HT1080 (cell line): ENCODE measurements around the gene TXLNB.

DNA sequence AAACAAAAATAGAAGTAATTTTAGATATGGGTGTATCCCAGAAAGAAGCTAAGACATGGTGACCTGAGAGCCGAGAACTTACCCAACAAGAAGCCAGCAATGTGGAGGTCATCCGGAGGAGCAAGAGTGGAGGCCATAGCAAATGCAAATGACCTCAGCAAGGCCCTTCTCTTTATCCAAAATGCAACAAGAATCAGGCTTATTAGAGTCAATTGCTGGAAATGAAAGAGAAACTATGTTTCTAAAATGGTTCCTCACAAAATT is 90.4 kb downstream of the TNFAIP3 start:
RAMPAGE:
- cytosol, long total RNA = no peak
- long total RNA = no peak
- nucleus, long total RNA = no peak

GRCh38 chr6:138222895-138223217 is 4.6 kb upstream of the PBOV1 start:
RAMPAGE:
- cytosol, long total RNA = no peak
- long total RNA = no peak
- nucleus, long total RNA = no peak

DNA sequence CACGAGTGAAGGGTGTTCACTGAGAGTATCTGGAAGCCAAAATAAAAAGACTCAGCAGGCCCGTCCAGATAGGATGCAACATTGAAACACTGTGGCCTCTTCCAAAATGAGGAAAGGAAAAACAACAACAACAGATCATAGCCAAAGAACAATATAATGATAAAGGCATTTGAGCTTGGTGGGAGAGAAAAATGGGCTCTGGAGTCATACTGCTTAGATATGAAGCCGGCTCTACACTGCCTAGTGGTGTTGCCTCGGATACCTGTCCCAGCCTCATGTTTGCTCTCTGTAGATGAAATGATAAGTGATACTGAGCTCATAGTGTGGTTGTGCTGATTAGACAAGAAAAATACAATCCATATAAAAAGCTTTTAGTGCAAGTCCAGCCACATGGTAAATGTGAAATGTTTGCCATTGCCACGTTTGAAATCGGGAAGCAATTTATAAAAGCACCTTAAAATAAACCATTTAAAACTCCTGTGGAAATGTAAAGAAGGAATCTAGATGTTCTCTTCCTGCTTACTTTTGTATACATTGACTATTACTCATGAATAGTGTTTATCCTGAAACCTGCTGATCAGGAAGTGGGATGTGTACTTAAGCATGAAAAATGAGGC is 13.0 kb upstream of the PBOV1 start:
RAMPAGE:
- cytosol, long total RNA = no peak
- long total RNA = no peak
- nucleus, long total RNA = no peak

RAMPAGE:
- cytosol, long total RNA = no peak
- long total RNA = no peak
- nucleus, long total RNA = no peak
Observed at GRCh38 chr6:138259003-138259549, 40.8 kb upstream of the PBOV1 start.

DNA sequence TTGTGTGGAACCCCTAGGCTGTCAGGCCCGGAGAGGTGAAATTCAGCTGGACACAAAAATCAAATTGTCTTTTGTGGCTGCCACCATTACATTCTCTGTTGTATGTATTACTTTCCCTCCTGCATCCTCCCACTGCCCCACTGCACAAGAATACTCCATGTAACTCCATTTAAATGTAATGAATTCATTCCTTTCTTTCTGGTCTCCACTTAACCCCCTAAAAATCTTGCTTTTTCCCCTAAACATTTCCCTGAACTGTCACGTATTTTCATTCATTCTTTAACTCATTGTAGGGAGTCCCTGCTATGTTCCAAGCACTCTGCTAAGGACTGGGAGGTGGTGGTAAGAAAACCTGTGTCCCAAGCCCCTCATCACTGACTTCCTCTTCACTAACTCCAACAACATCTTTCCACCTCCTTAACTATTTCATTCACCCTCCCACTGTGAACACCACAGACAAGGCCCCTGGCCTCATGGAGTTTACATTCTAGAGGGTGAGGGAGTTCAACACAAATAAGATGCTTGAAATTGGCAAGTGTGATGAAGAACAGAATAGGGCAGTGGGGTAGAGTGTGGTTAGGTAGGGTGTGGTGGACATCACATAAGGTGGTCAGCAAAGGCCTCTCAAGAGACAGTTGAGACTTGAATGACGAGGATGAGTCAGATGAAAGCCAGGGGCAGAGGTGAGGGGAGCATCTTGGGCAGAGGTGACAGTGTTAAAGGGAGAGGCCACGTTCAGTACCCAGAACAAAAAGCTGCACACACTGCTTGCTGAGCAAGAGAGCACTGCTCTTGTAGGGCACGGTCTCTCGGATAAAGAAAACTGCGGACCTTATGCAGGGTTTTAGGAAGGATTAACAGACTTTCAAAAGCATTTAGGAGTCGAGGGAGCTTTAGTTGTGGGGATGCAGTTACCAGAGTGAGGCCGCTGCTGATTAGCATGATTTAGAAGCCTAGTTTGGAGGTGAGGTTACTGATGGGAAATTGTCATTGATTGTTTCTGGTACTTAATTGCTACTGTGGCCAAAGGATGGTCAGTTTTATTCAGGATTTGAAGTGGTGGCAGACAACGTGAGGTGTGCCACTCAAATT is 9.8 kb downstream of the HEBP2 start:
RAMPAGE:
- cytosol, long total RNA = no peak
- long total RNA = no peak
- nucleus, long total RNA = no peak

GRCh38 chr6:138431577-138432820 is 28.0 kb downstream of the HEBP2 start:
RAMPAGE:
- cytosol, long total RNA = no peak
- long total RNA = no peak
- nucleus, long total RNA = no peak

DNA sequence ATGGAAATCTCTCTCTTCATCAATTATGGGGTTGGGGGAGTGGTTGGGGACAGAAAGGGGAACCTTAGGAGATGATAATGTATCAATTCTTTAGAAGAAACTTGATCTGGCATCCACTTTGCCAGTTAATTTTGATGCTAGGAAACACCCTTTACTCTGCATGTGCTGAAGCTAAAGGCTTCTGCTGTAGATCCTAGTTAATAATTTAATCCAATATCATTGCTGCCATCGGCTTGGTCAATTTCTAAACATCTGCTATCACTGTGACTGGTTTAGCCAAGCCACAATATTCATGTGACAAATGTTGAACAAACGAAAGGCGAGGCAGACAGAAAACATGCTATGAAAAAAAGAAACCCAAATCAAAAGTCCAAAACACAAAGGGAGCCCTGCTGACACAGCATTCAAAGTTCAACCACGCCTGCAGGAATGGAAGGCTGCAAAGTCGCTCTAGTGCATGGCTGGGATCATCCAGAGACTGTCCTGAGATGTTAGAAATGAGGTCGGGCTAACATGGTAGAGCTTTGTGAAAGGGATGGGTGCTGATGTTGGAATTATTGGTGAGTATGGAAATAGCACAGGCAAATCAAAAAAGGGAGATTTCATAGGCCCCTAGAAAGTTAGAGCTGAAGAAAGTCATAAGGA is 8.7 kb upstream of the NHSL1 start:
RAMPAGE:
- cytosol, long total RNA = no peak
- long total RNA = no peak
- nucleus, long total RNA = no peak

DNA sequence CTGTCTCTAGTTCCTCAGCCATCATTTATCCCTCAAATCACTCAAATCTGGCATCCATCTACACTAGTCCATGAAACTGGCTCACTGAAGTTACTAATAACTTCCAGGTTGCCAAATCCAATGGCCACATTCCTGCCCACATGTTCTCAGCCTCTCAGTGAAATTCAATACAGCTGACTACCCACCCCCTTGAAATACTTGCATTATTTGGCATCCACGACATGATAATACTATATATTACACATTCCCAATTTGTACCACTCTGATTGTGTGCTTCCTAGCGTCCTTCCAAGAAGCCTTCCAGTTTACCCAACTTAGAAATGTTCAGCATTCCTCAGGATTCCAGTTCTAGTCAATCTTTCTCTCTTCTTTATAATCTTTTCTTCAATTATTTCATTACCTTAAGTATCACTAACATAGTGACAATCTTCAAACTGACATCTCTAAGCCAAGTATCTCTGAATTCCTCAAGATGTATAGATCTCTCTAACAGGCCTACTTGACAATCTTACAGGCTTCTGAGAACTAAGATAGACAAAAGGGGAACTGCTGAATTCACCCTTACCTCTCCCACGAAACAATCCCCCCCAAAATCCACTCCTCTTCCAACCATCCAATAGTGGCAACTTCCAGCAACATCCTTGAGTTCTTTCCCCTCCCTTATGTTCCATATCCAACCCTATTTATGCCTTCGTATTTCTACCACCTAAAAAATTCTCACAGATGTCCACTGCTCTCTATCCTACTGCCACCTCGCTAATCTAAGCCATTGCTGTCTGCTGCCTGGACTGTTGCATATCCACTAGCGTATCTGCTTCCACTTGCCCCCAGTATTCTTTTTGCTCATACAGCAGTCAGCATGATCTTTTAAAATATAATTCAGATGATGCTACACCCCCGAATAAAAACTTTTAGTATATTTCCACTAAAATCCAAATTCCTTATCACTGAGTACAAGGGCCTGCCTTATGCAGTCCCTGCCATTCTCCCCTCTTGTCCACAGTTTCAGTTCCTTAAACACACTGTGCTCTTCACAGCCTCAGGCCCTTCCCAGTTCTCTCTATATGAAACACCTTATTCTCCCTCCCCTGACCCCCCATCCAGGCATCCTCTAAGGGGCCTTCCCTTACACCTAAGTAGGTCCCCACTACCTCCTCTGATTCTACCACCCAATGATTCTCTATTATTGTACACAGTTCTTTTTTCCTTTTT is 8.2 kb downstream of the REPS1 start:
RAMPAGE:
- cytosol, long total RNA = no peak
- long total RNA = no peak
- nucleus, long total RNA = no peak

GRCh38 chr6:139125012-139125383 is 9.9 kb upstream of the HECA start:
RAMPAGE:
- cytosol, long total RNA = no peak
- long total RNA = no peak
- nucleus, long total RNA = no peak

DNA sequence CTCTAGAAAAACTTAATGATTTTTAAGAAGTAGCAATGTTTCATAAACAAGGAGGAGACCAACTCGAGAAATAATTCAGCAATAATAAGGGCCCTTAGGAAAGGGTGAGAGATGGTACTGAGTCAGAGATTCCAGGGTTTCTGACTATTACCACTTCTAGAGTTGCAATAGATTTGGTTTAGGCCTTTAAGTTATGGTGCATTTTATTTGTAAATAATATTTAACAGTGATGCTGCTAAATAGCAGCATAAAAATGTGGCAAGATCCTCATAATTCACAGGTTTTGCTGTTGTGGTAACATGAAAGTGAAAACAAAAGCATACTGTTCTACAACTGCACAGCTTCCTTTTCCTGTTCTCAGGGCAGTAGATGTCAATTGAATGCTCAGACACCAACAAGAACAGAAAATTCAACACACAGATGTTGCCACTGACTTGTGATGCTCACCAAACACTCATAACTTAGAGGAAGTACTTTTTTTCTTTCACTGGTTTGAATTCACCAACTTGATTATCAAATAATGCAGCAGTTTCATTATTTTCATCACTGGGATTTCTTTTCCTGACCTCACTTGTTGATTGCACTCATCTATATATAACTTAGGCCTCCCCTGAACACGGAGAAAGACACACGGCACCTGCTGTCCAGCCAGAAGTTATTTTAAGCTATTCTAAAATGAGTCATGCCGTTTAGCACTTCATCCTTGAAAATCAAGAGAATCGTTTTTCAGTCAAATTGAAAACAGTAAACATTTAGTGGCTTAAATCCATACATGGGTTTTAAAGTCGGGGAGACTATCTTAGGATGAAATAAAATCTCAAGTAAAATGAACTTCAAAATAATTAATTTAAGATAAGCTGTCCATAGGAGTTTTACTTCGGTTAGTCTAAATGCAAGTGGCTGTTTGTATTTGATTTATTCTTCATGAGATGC is 1.0 kb downstream of the TXLNB start:
RAMPAGE:
- cytosol, long total RNA = no peak
- long total RNA = no peak
- nucleus, long total RNA = no peak

RAMPAGE:
- cytosol, long total RNA = no peak
- long total RNA = no peak
- nucleus, long total RNA = no peak
Observed at GRCh38 chr6:139291536-139292596, at the start of gene TXLNB. Gene TXLNB (minus strand): TSS chr6:139291998.

GRCh38 chr6:139372357-139372635 is 2.2 kb downstream of the CITED2 start:
RAMPAGE:
- cytosol, long total RNA = no peak
- long total RNA = no peak
- nucleus, long total RNA = no peak

DNA sequence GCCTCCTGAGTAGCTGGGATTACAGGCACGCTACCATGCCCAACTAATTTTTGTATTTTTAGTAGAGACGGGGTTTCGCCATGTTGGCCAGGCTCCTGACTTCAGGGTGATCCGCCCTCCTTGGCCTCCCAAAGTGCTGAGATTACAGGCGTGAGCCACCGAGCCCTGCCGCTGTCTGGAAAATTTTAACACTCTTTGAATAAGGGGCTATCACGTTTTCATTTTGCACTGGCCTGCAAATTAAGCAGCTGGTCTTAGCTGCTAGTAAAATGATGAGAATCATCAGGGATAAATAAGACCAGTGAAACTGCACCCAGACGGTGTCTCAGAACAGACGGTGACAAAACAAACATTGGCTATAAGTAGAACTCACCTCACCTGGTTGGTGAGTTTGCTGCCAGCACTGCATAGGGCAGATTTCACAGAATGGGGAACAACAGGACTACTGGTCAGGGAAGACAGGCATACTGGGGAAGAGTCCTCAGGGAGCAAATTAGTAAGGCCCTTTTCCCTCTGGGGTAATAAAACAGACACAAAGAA is 175.8 kb upstream of the CITED2 start:
RAMPAGE:
- cytosol, long total RNA = no peak
- long total RNA = no peak
- nucleus, long total RNA = no peak

RAMPAGE:
- cytosol, long total RNA = no peak
- long total RNA = no peak
- nucleus, long total RNA = no peak
Observed at GRCh38 chr6:139846514-139847483, 472.4 kb upstream of the CITED2 start.

RAMPAGE:
- cytosol, long total RNA = no peak
- long total RNA = no peak
- nucleus, long total RNA = no peak
Observed at GRCh38 chr6:139990901-139991251, 616.4 kb upstream of the CITED2 start.

RAMPAGE:
- cytosol, long total RNA = no peak
- long total RNA = no peak
- nucleus, long total RNA = no peak
Observed at GRCh38 chr6:141463133-141463580, 669.6 kb upstream of the GJE1 start.

GRCh38 chr6:141552437-141553056 is 580.2 kb upstream of the GJE1 start:
RAMPAGE:
- cytosol, long total RNA = no peak
- long total RNA = no peak
- nucleus, long total RNA = no peak

DNA sequence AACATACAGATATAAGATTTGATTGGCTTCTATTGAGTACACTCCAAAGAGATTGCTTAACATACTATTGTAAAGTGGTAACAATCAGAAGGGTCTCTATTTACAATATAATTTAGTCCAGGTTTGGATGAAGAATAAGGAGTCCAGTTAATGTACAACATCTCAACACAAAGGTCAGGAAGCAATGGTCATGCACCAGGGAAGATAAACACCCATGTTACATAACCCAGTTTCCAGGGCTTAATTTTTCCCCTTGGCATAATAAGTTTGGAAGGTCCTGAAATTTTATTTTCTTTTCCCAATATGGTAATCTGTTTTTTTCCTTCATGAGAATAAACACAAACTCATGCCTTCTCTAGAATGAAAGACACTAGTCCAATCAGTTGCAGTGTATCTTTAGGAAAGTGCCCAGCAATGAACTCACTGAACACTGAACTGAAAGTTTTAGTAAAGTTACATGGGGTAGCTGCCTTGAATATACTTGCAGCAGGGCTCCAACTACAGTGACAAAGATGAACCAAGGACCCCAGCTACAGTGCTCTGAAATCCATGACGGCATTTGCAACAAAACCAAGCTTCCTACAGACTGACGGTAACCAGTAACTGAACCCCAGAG is 255.3 kb upstream of the GJE1 start:
RAMPAGE:
- cytosol, long total RNA = no peak
- long total RNA = no peak
- nucleus, long total RNA = no peak

RAMPAGE:
- cytosol, long total RNA = no peak
- long total RNA = no peak
- nucleus, long total RNA = no peak
Observed at GRCh38 chr6:142030283-142030713, 102.4 kb upstream of the GJE1 start.

GRCh38 chr6:142147441-142147857 is 386 bp downstream of the VTA1 start:
RAMPAGE:
- cytosol, long total RNA = no peak
- long total RNA = no peak
- nucleus, long total RNA = no peak